ENCODE measurements around the gene TGFBRAP1.

DNA sequence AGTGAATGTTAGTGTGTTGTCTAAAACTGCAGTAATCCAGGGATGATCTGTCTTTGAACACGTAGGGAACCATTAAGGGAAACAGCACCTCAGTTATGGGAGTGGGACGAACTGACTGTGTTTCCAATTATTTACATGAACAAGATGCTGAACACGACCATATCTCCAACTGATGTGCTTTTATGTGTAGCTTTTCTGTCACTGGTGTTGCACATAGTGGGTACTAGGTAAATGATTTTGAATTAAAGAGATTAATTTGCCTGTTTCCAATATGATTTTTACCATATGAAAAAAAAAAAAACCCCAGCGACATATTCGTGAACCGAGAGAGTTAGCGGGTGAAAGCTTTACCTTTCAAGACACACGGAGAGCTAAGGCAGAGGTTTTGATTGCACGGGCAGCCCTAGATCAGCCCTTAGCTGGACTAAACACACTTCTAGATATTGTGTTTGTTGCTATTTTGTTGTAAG lies 78.7 kb downstream of the POU3F3 start:
- PRO-cap = no peak

DNA sequence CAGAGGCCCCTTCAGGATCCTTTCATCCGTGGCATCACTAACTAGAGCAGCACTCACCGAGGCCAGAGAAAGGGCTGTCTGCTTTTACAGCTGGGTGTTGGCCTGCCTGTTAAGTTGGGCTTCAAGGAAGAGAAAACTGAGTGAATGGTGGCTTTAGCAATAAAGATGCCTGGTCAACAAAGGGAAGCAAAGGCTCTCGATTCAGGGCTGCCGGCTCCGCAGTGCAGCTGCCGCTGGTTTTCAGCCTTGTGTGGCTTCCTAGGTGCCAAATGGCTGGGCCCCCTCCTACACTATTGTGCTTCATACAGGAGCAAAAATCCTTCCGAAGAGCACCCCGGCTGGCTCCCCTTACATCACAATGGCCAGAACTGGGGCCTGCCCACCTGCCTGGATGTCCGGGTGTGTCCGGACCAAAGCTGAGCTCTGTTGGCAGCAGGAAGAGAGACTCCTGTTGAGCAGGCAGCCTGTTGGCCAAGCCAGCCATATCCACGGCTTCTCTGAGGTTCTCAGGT lies 61.0 kb upstream of the GPR45 start:
- PRO-cap = no peak

- PRO-cap = bidirectional peak, plus-strand start at chr2:105329734, minus-strand start at chr2:105329735; bidirectional peak, plus-strand start at chr2:105330180, minus-strand start at chr2:105329987
Observed at GRCh38 chr2:105329240-105330297, at the start of gene TGFBRAP1. Gene TGFBRAP1 (minus strand): TSS chr2:105329735.

DNA sequence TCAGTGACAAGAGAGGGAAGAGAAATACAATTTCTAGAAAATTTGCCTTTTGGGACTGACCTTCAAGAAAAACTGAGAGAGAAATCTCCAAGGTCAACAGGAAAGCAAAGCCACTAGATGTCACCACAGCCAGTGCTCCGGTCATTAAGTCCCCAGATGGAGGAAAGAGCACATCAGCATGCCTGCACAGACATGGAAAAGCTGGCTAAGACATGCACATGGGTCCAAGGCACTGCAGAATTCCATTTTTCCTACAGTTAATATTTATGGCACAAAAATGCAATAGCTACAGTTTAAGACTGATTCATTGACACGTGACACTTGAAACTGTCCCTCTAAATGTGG lies 20.9 kb downstream of the FHL2 start:
- PRO-cap = no peak

DNA sequence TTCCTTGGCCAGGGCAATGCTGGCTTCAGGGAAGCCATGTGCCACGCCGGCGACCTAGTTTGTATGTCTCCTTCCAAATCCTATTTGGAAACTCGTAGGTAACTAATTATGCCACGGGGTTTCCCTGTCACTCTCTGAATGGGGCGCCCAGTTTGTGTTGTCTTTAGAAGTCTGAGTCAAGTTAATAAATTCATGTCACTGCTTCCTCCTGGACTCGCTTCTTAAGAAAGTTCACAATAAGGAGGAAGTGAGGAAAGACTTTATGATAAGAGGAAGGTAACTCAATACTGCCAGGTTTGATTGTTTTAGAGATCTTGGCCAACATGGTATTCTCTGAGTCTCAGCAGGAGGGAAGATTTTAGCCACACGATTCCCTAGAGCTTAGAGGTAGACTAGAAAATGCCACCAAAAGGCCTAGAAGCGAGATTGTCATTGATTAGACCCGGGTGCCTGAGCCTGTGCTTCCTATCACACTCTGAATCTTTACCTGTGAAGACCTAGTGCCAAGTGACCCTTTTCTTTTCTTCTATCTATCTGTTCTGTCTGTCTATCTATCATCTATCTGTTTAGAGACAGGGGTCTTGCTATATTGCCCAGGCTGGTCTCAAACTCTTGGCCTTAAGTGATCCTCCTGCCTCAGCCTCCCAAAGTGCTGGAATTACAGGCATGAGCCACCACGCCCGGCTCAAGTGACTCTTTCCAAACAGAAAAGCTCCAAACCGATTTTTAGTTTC lies 18.8 kb downstream of the FHL2 start:
- PRO-cap = no peak

GRCh38 chr2:105394738-105395713 lies 3.8 kb downstream of the FHL2 start:
- PRO-cap = no peak

DNA sequence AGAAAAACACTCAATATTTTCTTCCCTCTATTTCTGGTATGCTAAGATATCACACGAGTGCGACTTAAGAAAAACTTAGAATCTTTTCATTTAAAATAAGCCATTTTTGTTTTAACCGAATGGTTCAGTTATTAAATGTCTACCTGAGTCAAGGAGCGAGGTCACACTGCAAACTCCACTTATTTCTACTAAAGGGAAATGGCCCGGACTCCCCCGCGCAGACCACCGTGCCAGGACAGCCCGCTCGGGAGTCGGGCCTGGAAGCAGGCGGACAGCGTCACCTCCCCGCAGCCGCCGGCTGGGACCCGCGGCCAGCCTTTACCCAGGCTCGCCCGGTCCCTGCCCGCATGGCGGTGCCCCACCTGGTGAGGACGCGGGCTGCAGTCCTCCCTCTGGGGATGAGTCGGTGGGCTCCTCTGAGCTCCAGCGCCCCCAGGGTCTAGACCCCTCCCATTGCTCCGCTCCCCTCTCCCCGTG lies 595 bp downstream of the FHL2 start:
- PRO-cap = unidirectional peak, plus-strand start at position 238 of the sequence; bidirectional peak, plus-strand start outside the sequence, minus-strand start at position 320 of the sequence

- PRO-cap = no peak
Observed at GRCh38 chr2:105403283-105404094, 4.6 kb upstream of the FHL2 start.

DNA sequence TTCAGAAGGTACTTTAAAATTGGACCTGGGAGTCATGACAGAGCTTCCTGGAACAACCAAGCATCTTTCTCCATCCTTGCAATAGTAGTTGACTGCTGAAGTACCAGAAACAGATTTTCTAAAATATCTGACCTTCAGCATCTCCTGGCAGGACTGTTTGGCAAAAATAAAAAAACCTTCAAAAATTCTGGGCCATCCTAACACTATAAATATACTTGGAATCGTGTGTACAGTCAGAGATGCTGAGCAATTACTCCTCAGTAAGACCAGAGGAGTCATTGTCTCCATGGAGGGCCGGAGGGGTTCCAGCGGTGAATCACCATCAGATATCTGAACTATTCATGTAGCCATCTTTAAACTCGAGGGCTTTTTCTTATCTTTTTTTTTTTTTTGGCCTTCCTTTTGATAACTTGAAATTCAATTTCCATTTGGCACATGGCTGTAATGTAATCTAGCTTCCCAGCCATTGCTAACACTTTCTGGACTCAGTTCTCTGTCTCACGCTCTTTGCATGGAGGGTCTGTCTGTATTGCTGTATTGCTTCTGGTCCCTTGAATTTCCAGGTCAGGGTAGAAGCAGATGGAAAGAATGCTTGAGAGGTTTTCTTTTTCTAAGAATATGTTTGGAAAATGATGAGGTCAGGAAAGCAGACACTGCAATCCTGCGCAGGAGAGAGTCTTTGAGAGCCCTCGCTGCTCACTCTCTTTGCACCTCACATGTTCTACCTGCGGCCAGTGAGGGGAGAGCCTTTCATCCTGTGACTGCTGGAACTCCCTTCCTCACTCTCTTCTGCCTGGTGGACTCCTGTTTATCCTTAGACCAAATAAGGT lies 7.4 kb upstream of the FHL2 start:
- PRO-cap = no peak

GRCh38 chr2:105426364-105426949 lies 27.6 kb upstream of the FHL2 start:
- PRO-cap = no peak

DNA sequence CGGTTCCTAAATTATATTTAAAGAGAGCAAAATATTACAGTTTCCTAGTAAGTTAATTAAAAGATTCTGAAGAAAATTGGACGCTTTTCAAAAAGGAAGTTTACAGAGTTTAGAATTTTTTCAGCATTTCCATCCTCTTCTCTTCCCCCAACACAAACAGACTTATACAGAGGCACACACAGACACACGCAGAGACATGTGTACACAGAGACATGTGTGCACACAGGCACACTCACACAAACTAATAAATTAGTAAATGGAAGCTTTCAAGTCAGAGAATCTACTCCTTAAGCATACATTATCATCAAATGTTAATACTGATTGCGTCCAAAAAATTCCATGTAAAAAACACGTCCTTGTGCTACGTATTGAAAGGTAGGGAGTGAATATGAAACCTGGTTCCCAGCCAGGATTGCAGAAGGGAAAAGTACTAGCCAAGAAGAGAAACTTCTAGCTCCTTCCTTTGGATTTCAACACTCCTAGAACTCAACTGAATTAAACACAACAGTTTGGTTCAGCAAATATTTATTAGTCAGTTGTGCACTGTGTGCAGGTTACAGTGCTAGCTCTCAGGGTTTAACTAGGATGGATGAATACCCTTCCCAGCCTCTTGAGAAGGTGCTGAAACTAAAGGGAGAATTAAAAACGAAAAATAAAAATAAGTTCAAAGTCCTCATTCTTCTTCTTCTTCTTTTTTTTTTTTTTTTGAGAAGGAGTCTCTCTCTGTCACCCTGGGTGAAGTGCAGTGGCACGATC lies 33.8 kb upstream of the FHL2 start:
- PRO-cap = no peak

DNA sequence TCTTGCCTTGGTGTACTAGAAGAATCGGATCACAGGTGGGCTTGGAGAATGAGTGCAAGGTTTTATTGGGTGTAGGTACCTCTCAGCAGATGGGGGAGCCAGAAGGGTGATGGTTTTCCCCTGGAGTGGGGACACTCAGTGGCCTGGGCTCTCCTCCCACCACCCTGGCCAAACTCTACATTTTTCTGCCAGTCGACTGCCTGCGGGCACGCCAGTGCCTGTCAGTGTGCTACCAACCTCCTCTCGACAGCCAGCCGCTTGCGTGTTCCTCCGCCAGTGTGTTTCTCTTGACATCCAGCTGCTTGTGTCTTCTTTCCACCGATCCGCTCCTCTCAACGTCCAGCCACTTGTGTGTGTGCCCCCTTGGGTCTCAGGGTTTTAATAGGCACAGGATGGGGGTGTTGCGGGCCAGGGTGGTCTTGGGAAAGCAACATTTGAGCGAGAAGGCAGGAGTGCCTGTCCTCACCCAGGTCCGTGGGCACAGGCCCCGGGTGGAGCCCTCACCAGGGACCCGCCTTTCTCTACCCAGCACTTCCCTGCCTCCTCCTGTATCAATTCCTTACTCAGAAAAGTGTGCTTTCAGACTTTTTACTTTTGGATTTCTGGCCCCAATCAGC lies 95.7 kb upstream of the FHL2 start:
- PRO-cap = no peak

DNA sequence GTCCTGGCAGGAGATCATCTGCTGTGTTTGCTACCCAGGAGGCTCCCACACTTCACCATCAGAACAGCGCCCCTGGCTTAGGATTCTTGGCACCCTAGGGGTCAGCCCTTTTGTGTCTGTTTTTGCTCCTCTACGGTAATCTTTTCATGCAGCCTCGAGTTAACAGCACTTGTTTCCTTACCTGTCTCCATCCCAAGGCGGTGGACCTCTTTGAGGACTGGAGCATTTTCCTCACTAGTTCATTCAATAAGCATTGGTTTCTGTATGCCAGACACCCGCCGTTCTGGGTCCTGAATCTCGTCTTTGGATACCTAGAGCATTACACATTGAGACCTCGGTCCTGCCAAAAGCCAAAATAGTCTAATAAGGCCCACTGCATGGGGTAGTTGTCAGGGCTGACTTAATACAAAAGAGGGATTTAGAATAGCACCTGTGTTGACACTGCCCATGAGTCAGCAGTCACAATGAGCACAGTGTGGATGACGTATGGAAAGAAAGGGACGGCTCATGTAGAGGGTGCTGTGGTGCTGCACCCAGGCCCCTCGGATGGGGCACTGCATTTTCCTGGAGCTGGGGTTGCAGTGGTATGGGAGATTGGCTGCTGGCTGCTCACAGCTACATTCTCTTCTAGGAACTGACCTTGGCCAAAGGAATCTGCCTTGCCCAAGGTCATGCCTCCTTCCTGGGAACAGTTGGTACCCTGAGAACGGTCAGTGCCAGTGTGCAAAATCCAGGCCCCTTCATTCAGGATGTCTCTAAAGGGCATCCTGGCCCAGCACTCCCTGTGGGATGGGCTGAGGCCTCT lies 127.0 kb upstream of the NCK2 start:
- PRO-cap = no peak

DNA sequence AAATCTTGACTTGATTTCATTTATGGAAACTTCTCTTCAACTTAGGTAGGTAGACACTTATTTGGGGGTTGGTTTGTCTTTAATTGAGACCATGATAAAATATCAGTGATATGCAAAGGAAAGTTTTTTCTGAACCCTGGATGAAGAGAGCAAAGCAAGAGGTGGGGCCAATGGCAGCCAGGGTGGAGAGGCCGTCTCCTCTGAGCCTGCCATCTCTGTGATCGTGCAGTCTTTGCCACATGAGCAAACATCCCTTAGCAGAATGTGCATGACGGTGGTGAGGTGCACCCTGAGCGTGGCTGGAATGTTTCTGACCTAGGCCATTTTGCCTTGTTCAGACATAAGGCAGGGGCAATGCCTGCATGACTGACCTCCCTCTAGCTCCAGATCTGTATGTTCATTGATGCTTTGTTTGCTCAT lies 6.0 kb downstream of the NCK2 start:
- PRO-cap = no peak

DNA sequence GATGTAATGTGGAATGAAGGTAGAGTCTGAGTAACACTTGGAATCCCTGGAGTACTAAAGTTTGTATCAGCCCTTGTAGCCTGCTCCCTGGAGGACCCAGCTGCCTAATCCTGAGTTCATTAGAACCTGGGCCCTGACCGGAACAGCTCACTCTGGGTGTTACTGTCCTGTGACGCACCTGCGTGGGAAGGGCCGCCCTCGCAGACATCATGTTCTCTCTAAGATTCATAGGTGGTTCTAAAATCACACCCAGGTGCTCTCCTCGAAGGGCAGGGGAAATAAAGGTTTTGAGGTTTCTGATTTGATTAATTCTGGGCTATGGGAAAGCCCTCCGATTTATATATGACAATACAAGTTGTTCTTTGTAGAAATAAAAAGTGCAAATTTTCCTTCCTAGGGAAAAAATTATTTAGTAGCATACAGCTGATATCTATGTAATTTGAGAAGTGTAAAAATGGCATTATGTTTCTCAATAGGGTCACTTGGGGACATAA lies 62.4 kb downstream of the NCK2 start:
- PRO-cap = no peak

GRCh38 chr2:105809352-105810152 lies 64.8 kb downstream of the NCK2 start:
- PRO-cap = no peak

DNA sequence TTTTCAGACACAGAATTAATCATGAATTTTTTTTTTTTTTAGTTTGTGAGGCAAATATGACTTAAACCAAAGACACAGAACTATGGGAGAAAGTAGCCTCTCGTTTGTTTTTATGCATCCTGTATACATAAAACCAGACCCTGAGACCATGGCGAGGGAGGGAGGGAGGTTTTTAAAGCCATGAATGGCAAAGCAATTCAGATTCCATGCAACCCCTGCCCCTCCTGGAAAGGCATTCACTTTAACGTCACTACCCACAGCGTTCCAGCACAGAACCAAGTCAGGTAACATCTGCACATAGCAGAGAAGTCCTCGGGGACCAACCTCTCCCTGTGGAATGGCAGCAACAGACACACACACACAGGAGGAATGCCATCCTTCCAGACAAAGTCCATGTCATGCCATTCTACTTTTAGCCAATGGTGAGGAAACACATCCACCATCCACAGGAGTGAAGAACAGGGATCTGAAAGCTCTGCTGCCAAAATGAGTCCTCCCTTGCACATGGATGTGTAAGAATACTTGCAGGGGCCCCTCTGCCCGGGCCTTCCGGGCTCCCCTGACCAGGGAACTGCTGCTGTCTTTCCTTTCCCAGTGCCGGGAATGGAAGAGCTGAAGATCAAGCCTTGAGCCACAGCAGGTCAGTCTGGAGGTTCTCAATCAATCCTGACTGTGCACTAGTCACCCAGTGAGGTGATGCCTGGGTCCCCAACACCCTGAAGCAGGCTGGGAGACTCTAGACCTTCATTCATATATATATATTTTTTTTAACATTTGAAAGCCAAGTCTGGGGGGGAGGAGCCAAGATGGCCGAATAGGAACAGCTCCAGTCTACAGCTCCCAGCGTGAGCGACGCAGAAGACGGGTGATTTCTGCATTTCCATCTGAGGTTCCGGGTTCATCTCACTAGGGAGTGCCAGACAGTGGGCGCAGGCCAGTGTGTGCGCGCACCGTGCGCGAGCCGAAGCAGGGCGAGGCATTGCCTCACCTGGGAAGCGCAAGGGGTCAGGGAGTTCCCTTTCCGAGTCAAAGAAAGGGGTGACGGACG lies 63.7 kb downstream of the UXS1 start:
- PRO-cap = unidirectional peak, plus-strand start at position 404 of the sequence; bidirectional peak, plus-strand start at position 784 of the sequence, minus-strand start at position 605 of the sequence

DNA sequence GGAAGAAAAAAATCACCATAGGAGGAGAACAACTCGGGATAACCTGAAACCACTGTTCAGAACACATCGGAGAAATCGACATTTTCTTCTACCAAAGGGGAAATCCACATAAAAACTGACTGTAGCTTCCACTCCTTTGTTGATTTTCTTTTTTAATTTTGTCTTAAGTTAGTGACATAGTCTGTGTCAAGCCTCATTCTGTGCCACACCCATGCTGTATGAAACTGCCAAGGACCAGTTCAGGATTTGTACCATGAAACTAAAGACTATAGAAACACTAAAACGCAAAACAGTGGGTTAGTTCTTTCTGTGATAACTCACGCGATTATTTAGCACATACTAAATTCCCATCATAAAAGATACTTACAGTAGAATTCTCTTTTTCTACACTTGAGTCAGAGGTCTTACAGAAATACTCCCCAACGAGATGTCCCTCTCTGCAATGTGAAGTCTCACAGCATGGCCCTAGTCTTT lies 54.5 kb downstream of the UXS1 start:
- PRO-cap = no peak

DNA sequence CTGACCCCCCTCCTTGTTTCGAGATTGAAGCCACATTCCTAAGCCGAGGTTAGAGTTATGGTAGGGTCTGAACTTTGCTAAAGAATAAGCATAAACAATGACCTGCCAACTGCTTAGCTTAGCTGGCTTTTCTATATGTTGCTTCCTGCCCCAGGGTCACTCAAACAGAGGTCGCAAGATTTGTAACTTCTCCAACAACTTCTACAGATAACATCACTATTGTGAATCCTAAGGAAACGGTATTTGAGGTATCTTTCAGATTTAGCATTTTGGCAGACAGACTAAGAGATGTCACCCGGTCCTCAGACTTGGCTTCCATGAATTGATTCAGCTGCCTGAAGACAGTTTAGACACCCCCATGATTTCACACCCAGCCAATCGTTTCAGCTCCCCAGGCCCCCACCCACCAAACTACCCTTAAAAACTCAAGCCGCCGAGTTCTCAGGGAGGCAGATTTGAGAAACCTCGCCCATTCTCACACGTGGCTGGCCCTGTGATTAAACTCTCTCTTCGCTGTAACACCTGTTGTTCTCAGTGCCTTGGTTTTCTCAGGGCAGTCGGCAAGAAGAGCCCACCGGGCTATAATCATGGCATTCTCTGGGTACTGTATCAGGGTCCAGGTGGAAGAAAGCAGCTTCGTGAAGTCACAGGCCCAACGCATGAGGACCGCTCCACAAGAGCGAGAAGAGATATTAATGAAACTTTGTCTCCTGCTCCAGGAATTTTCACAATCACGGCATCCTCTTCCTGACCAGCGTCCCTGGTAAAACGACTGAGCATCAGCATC lies 35.3 kb downstream of the UXS1 start:
- PRO-cap = no peak

GRCh38 chr2:106492883-106493531 lies 5.8 kb downstream of the CD8B2 start:
- PRO-cap = no peak